ENCODE measurements around the gene SLC26A1.

DNA sequence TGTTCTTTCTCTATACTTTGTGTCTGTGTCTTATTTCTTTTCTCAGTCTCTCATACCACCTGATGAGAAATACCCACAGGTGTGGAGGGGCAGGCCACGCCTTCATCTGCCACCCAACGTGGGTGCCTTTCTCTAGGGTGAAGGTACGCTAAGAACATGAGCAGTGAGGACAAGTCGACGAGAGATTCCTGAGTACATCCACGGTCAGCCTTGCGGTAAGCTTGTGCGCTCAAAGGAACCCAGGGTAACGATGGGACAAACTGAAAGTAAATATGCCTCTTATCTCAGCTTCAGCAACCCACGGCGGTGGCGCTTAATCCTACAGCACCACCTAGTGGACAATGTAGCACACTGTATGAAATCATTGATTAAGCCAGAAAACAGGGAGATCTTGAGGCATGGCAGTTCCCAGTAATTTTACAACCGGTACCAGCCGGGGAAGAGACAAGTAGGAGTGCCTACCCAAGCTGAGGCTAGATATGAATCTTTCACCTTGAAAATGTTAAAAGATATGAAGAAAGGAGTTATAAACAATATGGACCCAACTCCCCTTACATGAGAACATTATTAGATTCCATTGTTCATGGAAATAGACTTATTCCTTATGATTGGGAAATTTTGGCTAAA, 63.1 kb downstream of the ZNF732 start:
- PRO-cap, 3 experiments: no peak in any of the 3 experiments

- PRO-cap, 3 experiments: no peak in any of the 3 experiments
Measured at GRCh38 chr4:338440-338725, 769 bp downstream of the ZNF141 start.

DNA sequence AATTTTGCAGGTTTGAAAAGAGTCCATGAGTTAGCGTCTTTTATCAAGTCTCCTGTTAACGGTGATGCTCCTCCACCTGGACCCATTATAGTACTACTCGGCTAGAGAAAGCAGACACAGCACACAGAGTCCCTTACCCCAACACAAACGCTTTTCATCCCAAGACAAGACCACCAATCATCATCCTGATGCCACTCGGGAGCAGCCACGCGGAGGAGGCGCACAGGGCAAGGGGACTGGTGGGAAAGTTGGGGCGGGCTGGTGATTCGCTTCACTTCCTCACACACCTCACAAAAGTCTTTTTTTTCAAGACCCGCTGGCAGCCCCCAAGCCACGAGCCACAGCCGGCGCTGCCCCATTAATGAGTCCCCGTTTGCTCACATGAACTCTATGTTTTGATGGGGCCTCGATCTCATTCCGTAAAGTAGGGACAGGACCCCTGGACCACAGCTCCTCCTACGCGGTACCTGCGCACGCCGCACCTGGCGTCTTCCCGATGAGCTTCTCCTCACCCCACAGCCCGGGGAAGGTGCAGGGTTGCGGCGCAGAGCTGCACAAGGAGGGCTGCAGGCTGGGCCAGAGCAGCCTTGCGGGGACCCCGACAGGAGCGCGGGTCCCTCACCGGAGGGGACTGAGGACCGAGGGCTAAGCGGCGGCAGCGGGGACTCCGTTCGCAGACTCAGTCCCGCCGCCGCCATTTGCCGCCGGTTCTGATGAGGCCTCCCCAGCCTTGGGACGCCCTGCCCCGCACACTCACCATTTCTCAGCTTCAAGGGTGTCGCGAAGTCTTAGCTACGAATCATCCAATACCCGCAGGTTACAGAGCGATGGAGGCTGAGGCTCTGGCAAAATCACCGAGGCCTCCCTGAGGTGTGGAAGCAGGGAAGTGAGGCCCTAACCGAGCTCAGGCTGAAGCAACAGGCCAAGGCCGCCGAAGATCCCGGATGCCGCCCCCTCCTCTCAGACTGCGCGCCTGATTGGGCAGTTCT, 25.4 kb downstream of the ZNF721 start:
- PRO-cap, 3 experiments: peak in 3 of 3 experiments; most common plus-strand start position 676 of the sequence (in 1); most common minus-strand start position 712 of the sequence (in 3)

GRCh38 chr4:666021-666242, 8.1 kb downstream of the ATP5ME start:
- PRO-cap, 3 experiments: no peak in any of the 3 experiments

DNA sequence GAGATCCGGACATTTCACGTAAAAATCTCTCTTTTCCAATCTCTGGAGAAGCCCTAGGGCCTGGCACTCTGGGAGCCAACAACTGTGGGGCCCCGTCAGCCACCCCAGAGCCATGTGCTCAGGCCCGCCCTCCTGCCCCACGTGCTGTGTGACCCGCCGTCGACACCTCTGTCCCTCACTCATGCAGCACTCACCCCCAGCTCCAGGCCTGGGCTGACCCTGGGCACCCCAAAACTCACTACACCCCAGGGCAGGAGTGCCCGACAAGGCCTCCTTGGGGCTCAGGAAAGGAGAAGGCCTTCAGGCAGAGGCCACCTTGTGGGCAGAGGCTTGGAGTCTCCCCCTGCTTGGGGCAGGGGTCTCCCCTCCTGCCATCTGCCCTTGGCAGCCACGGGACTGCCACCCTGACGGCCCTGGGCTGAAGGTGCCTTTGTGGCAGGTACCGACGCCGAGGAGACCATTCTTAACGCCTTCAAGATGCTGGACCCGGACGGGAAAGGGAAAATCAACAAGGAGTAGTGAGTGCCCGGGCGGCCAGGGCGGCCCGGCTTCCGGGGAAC, 5.8 kb downstream of the MYL5 start:
- PRO-cap, 3 experiments: no peak in any of the 3 experiments

DNA sequence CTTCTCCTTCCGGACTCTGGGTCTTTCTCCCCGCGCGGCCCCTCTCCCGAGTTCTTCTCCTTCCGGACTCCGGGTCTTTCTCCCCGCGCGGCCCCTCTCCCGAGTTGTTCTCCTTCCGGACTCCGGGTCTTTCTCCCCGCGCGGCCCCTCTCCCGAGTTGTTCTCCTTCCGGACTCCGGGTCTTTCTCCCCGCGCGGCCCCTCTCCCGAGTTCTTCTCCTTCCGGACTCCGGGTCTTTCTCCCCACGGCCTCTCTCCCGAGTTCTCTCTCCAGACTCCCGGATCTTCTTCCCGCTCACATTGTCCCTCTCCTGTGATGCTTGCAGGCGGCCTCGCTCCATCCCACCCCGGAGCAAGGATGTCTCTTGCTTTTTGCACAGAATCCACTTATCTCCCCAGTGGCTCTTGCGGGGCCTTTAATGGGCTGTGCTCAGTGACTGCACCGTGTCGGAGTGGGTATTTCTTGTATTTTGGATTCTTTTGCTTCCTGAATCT, 54.1 kb downstream of the PCGF3 start:
- PRO-cap, 3 experiments: no peak in any of the 3 experiments

- PRO-cap, 3 experiments: no peak in any of the 3 experiments
Measured at GRCh38 chr4:760202-761285, 54.9 kb downstream of the PCGF3 start.

- PRO-cap, 3 experiments: peak in 1 of 3 experiments; most common minus-strand start chr4:766150 (in 1)
Measured at GRCh38 chr4:765655-766532, 60.0 kb downstream of the CPLX1 start.

- PRO-cap, 3 experiments: no peak in any of the 3 experiments
Measured at GRCh38 chr4:864953-865309, 39.0 kb upstream of the CPLX1 start.

DNA sequence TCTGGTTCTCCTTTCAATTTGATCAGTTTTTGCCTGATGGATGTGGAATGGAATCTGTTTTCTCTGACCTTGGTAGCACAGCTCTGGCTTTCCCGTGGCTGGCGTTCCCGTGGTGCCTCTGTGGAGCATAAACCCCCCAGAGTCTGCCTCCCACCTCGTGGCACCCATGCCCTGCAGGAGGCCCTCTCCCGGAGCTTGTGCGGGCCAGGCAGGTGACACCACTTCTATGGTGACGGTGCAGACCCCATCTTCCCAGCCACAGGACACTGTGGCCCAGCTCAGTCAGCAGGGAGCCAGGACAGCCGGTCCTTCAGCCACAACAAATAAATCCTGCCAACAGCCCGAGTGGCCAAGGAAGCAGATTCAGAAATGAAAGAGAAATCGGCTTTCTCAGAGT, 52.7 kb upstream of the CPLX1 start:
- PRO-cap, 3 experiments: no peak in any of the 3 experiments

DNA sequence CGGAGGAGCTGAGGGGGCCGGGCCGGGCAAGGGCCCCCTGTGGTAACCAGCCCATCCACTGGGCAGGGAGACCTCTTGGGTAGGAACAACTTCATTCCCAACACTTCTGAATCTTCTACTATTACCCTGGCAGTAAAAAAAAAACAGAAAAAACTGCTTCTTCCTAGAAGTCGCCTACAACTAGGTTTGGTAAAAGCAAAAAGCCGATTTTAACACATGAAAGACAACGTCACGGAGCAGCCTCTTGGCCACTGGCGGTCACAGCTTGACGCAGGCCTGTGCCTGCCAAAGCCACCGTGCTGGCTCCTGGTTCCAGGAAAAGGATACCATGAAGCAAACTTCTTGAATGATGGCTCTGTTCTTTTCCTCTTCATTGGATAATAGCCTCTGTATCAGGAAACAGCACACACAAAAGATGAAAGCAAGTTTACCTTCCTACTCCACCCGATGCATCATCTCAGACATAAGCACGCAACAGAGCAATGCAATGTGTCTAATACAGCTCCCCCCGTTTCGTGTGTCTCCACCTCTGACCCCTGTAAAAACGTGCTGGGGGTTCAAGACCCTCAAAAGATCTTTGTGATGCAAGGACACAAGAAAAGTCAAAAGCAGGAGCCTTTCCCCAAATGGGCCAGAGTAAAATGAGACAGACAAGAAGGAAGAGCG, 19.6 kb downstream of the GAK start:
- PRO-cap, 3 experiments: no peak in any of the 3 experiments

- PRO-cap, 3 experiments: no peak in any of the 3 experiments
Measured at GRCh38 chr4:930285-930715, 1.8 kb downstream of the GAK start.

GRCh38 chr4:993208-994095, at the start of gene SLC26A1:
Gene SLC26A1, minus strand, starts transcription at chr4:993404.
- PRO-cap, 3 experiments: no peak in any of the 3 experiments

DNA sequence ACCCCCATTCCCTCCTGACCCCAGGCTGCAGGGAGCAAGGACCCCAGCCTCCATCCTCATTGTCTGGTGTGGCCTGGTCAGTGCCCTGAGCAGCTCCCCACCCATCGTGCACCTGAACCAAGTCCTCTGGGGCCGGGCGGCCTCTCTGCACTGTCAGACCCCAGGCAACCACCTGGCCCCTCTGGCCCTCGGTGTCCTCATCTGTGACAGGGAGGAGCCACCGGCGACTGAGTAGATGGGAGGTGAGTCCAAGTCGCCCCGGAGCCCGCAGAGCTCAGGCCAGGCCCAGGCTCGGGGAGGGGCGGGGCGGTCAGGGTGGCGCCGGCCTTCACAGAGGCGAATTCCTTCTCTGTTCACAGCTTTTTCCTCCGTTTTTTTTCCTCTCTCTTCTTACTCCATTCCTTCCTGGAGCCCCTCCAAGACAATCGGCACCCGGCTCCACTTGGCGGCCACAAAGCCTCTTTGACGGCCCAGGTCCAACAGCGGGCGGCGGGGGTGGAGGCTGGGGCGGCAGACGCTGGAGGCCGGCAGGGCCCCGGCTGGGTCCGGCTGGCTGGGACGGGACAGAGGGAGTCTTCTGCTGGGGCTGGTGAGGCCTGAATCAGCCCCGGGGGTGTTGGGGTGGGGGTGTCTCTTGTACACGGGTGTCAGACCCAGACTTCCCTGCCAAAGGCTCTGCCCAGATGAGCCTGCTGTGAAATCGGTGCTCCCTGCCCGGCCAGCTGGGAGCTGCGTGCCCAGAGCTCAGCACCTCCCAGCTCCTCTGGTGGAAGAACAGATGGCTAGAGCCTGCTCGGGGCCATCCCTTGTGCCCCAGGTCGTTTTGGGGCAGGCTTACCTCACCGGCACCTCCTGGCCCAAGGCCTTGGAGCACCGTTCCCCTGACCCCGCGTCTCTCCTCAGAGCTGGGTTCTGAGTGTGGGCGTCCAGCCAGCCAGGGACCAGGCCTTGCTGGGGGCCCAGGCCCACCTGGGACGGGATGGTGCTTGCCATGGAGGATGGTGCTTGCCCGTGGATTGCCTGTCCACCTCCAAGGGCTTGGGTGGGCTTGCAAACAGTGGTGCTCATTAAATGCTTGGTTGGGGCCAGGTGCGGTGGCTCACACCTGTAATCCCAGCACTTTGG, 22.6 kb downstream of the FGFRL1 start:
- PRO-cap, 3 experiments: no peak in any of the 3 experiments

GRCh38 chr4:1053271-1053629, 41.8 kb downstream of the FGFRL1 start:
- PRO-cap, 3 experiments: no peak in any of the 3 experiments

DNA sequence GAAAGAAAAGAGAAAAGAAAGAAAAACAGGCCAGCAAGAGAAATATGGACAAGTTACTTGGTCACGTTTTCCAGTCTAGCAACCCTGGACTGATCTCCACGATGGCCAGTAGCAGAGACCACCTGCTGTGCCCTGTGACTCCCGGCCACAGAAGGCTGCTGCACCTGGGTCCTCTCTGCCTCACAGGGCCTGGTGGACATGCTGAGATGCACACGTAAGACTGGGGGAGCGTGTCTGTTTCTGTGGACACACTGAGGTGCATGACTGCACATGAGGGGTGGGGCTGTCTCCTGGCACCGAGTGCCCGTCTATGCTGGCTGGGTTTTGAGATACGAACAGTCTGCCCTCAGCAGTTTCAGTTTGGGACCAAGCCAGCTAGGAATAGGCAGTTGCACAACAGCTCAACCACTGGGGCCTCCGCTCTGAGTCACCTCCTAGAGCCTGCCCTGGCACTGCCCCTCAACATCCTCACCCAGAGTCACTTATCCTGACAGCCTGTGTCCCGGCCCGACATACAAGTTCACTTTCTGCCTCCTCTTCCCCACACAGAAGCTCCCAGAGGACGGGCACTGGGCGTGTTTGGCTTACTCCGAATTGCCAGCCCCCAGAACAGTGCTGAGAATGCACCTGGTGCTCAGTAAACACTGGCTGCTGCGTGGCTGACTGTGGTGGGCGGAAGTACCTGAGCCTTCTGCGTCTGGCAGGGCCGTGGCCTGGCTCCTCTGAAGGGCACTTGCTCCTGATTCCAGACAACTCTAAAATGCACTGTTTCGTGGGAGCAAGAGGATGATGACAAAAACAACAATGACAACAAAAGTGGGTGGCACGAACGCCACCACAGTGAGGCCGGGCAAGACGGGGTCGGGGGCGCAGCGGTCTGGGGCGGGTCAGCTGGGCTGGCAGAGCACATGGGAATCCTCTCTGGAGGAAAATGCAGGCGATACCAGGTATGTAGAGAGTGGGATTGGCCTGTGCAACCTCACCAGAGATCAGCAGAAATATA, 30.9 kb downstream of the RNF212 start:
- PRO-cap, 3 experiments: no peak in any of the 3 experiments

DNA sequence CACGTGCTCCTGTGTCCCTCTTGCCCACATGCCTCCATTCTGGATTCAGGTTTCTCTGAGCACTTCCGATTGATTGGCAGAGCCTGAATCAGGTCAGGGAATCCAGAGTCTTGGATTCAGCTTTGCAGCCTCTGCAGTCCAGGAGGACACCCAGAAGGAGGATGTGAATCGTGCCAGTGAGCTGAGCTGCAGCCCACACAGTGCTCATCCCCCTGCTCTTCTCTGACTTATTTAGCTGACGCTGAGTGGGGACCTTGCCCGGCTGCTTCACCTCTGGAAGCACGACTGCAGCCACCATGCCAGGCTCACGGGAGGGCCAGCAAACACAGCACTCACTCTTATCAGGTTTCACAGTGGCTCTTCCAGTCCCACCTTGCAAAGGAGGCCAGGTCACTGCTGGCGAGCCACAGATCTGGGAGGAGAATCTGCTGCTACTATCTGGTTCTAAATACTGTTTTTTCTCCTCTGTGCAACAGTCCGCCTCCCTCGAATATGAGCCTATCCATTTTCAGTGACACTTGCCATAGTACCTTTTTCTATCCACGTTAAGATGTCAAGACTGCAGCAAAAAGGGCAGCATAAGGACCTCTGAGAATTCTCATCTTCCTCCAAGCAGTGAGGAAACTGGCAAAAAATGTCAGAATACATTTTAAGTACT, 6.7 kb upstream of the SPON2 start:
- PRO-cap, 3 experiments: no peak in any of the 3 experiments

GRCh38 chr4:1187201-1187490, 14.8 kb upstream of the SPON2 start:
- PRO-cap, 3 experiments: no peak in any of the 3 experiments

DNA sequence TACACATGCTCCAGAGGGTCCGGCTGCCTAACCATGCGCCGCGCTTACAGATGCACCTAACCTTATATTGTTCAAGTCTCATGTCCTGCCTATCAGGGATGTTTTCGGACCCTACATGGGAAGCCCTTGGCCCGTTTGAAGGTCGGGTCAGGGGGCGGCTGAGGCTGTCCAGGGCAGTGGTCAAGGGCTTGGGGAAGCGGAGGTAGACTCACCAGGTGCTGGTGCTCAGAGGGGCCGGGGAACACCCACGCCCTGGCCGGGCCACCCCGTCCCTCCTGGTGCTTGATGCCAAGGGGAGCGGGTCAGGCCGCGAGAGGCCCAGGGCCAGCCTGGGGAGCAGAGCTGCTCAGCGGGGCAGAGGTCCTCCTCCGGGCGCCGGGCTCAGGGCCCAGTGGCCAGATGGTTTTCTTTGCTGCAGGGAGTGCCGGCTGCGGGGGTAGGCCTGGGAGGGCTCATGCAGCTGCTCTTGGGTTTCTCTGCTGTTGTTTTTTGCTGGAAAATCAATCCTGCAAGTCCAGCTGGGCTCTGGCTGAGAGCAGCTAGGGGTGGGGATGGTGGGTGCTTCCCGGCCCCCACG, 35.4 kb upstream of the SPON2 start:
- PRO-cap, 3 experiments: peak in 1 of 3 experiments; most common plus-strand start position 503 of the sequence (in 1); most common minus-strand start position 393 of the sequence (in 1)

DNA sequence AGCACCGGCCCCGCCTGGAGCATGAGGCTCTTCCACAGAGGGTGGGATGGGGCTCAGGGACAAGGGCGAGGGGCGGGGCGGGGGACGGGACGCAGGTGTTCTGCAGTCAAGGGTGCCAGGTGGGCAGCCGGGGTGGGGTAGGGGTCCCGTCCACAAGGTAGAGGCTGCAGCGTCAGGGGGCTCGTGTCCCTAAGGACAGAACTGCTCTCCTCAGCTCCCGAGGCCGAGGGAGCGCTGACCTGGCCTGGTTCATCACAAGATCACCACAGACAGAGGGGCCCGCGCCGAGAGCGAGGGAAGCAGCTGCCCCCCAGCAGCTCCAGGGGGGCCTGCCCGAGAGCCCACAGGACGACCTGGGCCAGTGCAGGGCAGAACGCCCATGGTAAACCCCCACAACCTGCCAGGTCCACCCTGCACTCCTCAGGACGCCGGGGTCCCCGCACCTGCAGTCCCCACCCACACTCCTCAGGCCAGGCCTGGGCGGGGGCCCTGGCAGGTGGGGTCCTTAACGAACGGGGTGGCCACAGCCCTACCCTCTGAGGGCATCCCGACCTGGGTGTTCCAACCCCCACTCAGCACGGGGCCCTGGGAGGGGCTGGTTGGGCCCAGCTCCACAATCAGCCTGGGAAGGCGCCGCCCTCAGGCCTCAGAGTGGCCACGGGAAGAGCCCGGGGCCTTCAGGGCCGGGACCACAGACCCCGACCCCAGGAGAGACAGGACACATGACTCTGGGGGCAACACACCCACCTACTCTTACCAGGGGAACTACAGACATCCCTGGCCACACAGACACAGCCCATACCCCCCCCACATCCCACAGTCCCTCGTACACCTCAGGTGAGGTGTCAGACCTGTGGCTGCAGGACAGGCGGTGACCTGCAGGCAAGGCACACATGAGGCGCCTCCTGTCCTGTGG, 26.5 kb downstream of the CTBP1 start:
- PRO-cap, 3 experiments: no peak in any of the 3 experiments